Neural progenitor cell (in vitro differentiated cells): ENCODE data around the genes SERPINA12, SERPINA4 and SERPINA5.

DNA sequence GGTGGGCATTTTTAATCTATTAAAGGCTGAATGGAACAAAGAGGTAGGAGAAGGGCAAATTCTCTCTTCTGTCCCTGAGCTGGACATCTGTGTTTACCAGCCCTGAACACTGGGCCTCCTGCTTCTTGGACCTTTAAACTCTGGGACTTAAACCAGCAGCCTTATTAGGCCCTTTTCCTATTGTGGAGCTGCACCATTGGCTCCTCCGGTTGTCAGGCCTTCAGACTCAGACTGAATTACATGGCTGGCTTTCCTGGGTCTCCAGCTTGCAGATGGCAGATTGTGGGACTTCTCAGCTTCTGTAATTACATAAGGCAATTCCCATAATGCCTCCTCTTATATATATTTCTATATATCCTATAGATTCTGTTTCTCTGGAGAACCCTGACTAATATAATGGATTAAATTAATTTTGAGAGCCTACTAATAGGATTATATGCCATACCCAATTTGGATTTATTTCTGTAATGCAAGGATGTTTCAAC, 6.4 kb downstream of the SERPINA6 start:
- RAMPAGE, long total RNA: no peak

GRCh38 chr14:94384137-94384792, 4.1 kb downstream of the SERPINA1 start:
- RAMPAGE, long total RNA: no peak

DNA sequence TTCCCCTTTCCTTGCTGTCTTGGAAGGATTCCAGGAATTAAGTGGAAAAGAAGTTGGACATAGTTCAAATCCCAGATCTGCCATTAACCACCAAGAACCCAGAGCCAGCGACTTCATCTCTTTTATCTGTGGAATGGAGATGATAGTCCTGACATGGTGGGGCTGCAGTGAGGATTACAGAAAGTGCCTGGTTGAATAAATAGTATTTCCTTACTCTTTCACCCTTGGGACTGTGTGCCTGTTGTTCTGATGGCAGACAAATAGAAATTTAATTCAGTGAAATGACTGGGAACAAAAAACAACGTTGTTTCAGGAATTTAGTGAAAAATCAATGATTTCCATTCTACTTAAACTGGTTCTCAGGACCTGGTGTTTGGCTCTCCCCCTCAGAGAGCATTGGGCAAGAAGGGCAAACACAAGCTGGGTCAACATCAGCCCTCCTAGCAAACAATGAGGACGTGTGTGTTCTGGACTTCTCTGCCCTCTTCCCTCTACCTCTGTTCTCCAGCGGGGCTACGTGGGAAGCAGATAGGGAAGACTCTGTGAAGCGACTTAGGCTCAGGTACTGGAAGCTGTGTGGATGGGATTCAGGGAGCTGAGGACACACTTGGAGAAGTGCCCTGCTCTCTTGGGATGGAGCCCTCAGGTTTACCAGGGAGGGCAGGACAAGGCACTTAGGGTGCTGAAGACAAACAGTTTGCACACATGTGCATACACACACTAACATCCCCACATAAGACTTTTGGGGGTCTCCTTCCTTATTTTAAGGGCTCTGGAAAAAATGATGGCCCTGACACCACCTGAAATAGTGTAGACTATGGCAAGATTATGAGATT, 7.5 kb upstream of the SERPINA1 start:
- RAMPAGE, long total RNA: no peak

- RAMPAGE, long total RNA: no peak
Measured at GRCh38 chr14:94509326-94509644, at the start of gene SERPINA12. Gene SERPINA12 (minus strand): TSS chr14:94509469.

DNA sequence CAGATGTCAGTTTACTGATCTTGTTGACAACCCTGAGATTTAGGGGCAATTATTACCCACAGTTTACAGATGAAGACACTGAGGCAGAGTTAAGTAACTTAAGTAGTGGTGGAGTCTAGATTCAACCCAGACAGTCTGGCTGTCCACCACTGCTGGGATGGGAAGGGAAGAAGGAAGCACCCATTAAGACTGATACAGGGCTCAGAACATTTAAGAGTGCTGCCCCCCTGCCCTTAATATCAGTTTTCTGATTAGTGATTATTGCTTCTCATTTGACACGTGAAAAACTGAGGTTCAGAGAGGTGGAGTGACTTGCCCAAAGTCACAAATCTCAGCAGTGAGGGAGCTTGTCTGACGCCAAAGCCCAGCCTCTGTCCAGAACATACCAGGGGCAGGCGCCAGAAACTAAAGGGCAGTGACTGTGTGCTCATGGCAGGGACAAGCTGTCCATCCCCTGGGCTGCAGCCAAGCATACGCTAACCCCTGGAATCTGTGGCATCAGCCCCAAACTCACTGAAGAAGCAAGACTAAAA, 1.8 kb upstream of the SERPINA4 start:
- RAMPAGE, long total RNA: no peak

GRCh38 chr14:94561050-94561752, at the start of gene SERPINA4:
Gene SERPINA4 (plus strand): TSS chr14:94561442.
- RAMPAGE, long total RNA: no peak

DNA sequence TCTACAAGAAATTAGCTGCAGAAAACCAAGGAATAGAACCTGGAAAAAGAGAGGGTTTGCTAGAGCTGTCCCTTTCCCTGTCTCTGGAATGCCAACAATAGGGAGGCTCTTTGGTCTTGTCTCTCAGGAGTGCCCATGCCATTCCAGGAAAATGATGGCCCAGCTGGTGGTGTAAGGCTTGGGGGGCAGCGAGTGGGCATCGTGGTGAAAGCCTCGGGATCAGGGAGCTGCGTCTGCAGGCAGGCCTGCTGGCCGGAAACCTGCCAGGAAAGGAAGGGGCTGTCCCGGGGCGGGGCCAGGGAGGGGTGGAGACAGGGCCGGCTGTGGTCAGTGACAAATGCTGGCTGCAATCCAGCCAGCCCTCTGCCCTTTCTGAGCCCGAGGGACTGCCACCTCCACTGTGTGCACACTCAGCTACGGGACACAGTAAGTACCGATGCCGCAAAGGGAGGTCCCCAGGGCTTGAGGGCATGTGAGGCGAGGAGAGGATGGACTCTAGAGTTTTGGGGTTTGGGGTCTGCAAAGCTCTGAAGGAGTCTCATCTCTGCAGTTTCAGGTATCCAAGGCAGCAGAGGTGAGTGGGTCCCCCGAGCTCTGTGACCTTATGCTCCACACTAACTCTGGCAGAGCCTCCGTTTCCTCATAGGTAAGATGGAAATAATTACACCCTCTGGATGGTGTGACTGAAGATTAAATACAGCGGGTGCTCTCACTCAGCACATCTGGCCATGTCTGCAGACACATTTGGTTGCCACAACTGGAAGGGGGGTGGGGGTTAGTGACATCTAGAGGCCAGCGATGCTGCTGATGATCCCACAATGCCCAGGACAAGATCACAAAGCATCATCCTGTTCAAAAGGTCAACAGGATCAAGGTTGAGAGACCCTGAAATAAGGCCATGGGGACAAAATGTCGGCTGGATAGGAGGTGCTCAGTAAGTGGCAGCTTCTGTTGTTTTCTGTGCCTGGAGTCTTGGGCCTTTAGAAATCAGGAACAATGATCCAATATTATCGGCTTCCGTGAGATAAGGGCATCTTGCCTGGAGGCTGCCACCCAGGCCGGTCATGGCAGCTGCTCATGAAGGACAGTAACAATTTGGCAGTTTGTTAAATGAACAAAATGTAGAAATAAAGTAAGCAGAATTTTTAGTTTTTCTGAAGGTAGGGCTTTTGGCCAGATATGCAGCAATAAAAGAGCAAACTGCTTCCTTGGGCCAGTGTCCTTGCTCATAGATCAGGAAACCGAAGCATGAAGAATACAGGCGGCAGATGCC, at the start of gene SERPINA5:
Gene SERPINA5, plus strand, starts transcription at position 362 of the 1,273 bp plus-strand sequence.
- RAMPAGE, long total RNA: no peak

DNA sequence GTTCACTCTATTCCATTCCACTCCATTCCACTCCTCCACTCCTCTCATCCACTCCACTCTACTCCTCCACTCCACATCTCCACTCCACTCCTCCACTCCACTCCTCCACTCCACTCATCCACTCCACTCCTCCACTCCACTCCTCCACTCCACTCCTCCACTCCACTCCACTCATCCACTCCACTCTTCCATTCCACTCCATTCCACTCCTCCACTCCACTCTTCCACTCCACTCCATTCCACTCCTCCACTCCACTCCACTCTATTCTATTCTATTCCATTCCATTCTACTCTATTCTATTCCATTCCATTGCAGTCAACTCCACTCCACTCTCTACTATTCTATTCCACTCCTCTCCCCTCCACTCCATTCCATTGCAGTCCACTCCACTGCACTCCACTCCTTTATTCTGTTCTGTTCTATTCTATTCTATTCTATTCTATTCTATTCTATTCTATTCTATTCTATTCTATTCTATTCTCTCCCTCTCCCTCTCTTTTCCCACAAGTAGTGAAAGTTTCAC, 10.0 kb downstream of the SERPINA5 start:
- RAMPAGE, long total RNA: no peak

DNA sequence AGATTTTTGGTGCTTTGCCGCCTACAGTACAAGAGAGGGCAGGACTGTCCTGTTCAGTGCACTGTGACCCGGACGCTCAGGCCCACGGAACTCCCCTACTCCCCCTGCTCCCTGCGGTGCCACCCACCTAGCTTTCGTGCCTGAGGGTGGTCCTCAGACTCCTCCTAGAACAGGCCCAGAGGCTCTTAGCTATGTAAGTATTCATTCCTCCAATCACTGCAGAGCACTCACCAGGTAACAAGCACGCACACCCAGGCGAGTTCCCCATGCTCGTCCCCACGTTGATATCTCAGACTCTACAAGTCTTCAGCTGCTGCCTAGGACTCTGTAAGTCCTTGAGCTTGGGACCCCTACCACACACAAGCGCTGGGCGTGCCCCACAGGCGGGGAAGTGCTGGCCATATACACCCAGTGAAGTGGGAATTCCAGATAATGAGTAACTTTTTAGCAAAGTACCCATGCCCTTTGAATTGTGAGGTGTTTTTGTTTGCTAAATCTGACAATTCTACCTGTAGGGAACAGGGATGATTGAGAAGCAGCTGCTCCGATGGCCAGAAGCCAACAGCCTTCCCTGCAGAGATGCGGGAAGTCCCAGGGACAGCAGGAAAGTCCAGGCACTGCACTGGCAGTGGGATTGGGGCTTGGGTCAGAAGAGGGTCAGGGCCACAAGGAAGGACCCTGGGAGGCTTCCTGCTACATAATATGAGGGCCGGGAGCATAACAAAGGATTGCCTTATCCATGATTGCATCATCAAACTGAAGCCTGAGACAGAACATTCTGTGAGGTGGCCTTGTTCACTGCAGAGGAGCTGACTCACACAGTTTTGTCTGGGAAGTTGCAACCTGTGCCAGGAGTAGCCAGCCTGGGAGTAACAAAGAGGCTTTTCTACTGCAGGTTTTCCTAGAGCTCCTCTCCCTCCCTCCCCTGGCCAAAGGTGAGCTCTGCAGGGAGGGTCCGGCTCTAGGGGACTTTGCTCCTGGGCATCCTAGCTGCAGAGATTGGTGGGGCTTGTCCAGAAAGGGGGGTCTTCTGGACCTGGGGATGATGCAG, 13.3 kb upstream of the SERPINA3 start:
- RAMPAGE, long total RNA: no peak

DNA sequence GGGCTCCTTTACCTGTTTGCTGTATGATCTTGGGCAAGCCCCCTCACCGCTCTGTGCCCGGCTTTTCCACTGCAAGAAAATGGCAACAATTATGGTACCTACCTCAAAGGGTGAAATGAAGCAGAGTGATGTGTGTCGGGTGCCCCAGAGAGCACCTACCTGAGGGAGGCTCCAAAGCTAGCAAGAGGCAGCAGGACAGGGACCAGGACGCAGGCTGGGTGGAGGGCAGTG, 1.9 kb downstream of the SERPINA3 start:
- RAMPAGE, long total RNA: no peak

DNA sequence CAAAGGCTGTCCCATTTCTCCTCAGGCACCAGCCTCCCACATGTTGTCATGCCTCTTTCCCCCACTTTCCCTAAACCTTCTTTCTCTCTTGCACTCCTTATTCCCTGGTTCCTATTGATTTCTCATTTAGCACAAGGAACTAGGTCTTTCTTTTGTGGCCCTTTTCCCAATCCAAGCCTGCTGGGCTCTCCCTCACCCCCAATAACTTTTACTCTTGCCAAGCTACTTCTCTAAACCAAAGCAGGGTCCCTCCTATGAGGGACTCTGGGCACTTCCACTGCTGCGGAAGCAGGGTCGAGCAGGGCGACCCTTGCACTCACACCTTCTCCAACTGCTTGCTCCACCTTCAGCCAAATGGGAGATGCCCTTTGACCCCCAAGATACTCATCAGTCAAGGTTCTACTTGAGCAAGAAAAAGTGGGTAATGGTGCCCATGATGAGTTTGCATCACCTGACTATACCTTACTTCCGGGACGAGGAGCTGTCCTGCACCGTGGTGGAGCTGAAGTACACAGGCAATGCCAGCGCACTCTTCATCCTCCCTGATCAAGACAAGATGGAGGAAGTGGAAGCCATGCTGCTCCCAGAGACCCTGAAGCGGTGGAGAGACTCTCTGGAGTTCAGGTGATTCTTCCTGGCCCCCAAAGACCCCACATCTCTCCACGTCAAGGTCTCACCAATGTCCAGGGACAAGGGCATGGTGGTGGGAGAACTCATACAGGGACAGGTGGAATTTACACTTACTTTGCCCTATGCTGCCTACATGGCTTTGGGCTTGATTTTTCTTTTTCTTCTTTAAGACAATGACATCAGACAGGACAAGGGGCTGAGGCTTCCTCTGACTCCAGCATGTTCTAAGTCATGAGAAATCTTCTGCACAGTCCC, 6.9 kb downstream of the SERPINA3 start:
- RAMPAGE, long total RNA: no peak

- RAMPAGE, long total RNA: no peak
Measured at GRCh38 chr14:95008885-95009084, 148.5 kb downstream of the DICER1 start.

- RAMPAGE, long total RNA: no peak
Measured at GRCh38 chr14:95147531-95148123, 9.7 kb downstream of the DICER1 start.

DNA sequence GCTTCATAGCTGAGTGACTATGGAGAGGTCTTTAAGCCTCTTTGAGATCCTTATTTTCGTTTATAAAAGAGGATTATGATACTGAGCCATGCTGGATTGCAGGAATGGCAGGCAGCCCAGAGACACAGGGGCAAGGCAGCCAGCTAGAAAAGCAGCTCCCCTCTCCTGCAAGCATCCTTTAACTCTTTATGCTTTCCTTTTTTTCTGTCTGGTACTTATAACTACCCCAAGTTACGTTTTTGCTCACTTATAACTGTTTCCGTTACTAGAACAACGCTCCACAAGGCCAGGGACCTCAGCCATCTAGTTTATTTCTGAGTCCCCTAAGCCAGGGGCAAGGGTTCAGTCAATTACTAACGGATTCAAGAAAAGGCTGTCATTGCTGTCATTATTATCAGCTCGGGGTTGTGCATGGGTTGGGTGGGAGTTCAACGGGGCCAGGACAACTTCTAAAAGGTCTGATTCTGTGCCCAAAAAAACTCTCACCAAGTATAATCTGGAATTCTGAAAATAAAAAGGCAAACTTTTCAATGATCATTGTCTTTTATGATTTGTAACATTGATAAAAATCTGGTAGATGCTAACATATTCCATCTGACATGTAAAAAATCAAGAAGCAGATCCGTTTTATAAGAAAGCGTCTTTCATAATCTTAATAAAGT, 50.7 kb upstream of the DICER1 start:
- RAMPAGE, long total RNA: no peak

GRCh38 chr14:95272989-95274118, 46.4 kb downstream of the CLMN start:
- RAMPAGE, long total RNA: no peak

DNA sequence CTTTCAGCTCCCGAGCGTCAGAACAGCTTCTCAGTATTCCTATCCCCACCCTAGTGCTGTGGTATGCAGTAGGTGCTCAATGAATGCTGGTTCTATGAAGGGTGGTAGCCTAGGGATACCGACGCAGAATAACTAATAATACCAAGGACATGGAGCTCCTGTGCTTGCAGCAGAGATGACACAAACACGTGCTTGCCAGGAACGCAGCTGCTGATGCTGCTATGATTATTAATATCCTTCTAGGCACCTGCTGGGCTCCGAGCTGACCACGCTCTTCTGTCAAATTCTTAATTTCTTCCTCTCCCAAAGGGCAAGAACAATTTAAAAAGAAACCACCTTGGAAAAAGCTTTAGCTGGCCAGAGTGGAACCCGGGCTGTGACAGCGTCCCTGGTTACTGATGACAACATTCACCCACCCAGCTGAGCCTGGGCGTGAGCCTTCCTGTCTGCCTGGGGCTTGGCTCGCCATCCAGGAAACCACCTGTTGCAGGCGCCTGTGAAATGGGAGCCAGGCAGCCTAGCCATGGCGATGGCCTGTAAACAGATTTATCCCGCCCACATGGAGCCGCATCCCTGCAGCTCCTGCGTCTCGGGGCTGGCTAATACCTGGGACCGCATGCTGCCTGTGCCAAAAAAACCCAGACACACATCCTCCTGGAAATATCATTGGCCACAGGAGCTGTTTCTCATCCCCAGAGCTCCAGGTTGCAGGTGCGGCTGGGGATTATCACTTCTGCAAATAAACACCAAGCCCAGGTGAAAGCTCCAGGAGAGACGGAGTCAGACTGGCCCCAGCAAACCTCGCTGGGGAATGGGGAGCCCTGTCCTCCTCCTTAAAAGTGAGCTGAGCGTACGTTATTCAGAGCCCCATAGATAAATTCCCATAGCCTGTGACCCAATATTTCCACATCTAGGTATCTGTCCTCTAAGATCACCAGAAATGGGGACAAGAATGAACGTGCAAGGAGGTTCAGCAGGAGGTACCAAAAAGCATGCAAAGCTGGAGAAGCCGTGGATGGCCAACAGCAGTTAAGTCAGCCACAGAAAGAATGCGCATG, 28.6 kb downstream of the CLMN start:
- RAMPAGE, long total RNA: no peak

GRCh38 chr14:95340047-95340705, 20.5 kb upstream of the CLMN start:
- RAMPAGE, long total RNA: no peak

DNA sequence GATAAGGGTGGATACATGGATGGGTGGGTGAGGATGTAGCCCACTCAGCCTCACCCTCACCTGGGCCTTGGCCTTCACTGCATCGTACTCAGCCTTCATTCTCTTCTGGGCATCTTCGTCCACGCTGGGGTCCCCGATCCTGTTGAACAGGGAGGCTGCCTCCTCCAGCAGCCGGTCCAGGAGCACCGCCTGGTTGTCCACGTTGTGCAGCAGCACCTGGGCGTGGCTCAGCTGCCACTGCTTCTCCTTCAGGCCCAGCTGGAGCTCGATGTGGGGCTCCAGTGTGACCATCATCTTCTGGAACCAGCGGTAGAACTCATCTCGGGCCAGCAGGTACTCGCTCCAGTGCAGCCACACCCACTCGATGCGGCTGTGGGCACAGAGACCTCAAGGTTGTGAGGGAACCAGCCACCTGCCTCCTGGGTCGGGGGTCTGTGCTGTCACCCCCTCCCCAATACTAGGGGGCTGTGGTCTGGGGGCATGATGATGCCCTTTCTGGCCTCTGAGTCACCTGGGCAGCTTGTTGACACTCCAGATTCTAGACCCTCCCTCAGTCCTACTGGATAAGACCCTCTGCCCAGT, 50.5 kb downstream of the SYNE3 start:
- RAMPAGE, long total RNA: no peak

DNA sequence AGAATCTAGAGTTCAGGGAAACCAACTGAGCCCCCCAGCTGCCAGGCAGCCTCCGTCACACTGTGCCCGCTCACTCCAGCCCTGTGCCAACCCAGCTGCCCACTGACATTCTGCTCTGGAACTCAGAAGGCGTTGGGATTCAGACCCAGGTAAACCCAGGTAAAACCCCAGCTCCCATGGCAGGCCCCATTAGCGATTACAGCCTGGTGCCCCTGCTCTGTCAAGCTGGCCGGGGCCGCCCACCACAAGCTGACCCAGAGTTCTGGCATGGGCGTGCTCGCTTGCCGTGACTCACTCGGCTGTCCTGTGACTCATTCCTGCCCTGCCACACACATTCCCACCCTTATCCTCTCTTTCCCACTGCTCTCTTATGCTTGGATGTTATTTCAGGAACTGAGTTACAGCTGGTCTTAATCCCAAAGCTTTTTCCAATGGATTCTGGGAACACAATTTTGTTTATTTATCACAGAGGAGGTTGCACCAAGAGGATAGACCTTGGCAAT, 33.3 kb downstream of the SYNE3 start:
- RAMPAGE, long total RNA: no peak

GRCh38 chr14:95501050-95501427, 15.4 kb downstream of the SYNE3 start:
- RAMPAGE, long total RNA: no peak